Panc1 (cell line): ENCODE measurements around the genes GDI2 and IL2RA.

DNA sequence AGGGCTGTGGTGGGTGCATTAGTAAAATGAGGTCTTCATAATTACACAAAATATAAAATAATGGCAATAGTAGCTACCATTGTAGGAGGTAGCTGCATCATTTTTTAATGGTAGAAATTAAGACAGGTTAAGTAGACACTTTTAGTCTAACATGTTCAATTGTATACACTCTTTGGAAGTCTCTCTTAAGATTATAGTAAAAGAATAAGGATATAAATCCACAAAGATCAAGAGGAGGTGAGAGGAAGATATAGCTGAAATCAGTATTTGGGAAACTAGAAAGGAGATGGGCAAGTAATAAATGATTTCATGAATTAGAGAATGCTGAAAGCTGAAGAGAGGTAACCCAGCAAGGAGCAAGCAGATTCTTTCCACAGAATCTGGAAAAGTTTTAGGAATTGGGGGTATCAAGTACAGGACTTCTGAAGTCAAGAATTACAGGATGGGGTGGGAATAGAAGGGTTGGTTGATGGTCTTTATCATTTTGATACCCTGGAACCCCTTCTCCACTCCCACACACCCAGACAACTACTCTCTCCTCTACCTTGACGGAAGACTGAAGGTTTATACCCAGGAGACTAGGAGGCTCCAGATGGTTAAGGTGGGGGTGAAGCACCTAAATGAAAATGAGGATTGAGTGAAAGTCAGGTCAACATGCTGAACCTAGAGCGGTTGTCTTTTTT lies 11.0 kb downstream of the TASOR2 start:
- RRBS, 2 experiments: no CpG with 5 or more reads among the region's 2 CpGs

- RRBS, 2 experiments: no CpG with 5 or more reads among the region's 1 CpG
Observed at GRCh38 chr10:5735203-5735787, 50.7 kb downstream of the TASOR2 start.

GRCh38 chr10:5748830-5749508 lies 64.3 kb downstream of the GDI2 start:
- RRBS, 2 experiments: no CpG with 5 or more reads among the region's 17 CpGs

GRCh38 chr10:5812613-5813520 lies at the start of gene GDI2:
GDI2 (minus strand) TSS chr10:5813434.
- RRBS, 2 experiments: 2 to 4% methylated on average over 23 to 35 of the region's 87 CpGs

GRCh38 chr10:5813521-5813988 lies 321 bp upstream of the GDI2 start:
- RRBS, 2 experiments: 1 to 4% methylated on average over 46 of the region's 57 CpGs

- RRBS, 2 experiments: 98 to 99% methylated on average over 6 of the region's 21 CpGs
Observed at GRCh38 chr10:5937031-5937648, 40.2 kb downstream of the IL15RA start.

- RRBS, 2 experiments: no CpG with 5 or more reads among the region's 28 CpGs
Observed at GRCh38 chr10:5945286-5946457, 31.7 kb downstream of the IL15RA start.

DNA sequence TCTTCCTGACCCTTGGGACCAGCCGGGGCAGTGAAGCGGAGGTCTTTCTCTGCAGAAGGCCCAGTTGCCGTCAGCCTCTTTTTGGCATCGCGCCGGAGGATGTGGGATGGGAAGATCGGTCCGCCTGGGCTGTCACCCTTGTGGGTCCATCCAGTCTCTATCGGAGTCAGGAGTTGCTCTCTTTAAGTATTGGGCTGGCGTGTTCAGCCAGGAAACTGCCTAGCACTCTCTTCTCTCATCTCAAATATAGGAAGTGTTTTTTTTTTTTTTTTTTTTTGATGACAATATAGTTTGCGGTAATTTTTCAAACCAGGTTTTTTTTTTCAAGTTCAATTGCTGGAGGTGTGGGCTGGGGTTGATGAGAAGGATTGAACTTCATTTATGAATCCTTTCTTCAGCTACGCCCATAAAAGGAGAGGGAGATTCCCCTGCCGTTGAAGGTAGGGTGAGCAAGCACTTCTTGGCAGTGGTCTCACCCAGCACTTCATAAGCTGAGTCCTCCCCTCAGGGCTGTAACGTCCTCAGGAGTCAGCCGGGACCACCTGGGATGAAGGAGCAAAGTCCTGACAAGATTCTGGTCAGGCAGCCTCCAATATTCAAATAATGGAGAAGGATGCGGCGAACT lies at the start of gene IL2RA:
TSS of gene IL2RA (minus strand) at position 217 of the 625 bp plus-strand sequence.
- RRBS, 2 experiments: 95 to 96% methylated on average over 6 of the region's 17 CpGs

DNA sequence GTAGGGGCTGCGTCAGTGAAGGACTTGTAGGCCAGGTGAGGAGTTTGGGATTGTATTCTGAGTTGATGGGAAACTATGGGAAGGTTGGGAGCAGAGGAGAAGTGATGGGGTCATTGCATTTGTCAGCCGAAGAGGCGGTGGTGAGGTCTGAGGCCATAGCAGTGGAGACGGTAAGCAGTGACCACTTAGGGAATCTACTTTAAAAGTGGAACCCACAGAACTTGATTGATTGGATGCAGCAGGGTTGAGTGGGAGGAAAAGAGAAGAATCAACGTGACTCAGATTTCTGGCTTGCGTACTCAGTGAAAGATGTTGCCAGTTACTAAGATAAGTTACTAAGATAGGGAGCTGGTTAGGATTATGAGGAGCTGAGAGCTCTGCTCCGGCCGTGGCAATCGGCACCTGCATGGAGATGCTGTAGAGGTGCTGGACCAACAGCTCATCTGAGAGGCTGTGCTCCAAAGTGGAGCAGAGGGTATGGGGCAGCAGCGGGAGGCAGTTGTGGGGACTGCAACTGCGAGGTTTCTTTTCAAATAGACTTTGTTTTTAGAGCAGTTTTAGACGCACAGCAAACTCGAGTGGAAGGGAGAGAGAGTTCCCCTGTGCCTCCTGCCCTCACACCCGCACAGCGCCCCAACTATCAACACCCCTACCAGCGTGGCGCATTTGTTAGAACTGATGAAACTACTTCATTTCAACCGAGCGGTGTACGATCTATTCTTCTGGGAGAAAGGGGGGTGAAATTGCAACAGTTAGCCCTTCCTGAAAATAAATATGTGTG lies 12.8 kb upstream of the IL2RA start:
- RRBS, 2 experiments: no CpG with 5 or more reads among the region's 20 CpGs

GRCh38 chr10:6102186-6102663 lies 13.4 kb downstream of the RBM17 start:
- RRBS, 2 experiments: no CpG with 5 or more reads among the region's 8 CpGs

- RRBS, 2 experiments: no CpG with 5 or more reads among the region's 9 CpGs
Observed at GRCh38 chr10:6124768-6125335, 36.0 kb downstream of the RBM17 start.

DNA sequence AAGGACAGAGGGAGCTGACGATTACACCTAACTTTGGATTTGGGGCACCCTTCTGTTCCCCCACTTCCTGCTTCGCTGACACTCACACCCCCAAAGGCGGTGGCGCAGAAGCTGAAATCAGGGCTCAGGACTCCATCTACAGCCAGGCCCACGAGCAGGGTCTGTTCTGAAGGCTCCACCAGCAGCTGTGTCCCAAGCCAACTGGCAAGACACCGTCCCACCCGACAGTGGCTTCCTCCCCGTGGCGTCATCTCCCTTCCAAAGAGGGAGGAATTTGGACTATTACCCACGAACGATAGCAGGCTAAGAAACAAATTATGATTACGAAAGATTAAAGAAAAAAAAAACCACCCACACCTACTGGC lies 54.3 kb downstream of the RBM17 start:
- RRBS, 2 experiments: no CpG with 5 or more reads among the region's 12 CpGs

- RRBS, 2 experiments: 33 to 34% methylated on average over 7 to 11 of the region's 39 CpGs
Observed at GRCh38 chr10:6145636-6146565, 56.8 kb upstream of the PFKFB3 start.

DNA sequence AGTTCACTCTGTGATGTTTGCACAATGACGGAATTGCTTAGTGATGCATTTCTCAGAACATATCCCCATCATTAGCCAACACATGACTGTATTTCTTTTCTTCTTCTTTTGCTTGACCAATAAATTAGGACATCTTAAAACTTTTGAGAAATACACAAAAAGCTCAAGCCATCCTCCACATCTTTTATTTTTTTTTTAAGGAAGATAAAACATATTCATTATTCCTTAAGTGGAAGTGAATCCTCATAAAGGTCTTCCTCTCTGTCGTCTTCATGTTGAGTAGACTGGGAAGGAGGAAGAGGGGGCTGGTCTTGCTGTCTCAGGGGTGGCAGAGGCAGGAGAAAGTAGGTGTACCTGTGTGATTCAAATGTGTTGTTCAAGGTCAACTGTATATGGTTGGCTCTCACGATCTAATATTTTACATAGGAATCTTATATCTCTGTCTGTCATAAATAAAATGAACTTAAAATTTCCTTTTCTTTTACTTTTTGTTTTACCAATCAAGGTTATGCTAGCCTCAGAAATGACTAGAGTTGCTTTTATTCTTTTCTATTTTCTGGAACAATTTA lies 5.2 kb upstream of the PFKFB3 start:
- RRBS, 2 experiments: no CpG with 5 or more reads among the region's 3 CpGs

DNA sequence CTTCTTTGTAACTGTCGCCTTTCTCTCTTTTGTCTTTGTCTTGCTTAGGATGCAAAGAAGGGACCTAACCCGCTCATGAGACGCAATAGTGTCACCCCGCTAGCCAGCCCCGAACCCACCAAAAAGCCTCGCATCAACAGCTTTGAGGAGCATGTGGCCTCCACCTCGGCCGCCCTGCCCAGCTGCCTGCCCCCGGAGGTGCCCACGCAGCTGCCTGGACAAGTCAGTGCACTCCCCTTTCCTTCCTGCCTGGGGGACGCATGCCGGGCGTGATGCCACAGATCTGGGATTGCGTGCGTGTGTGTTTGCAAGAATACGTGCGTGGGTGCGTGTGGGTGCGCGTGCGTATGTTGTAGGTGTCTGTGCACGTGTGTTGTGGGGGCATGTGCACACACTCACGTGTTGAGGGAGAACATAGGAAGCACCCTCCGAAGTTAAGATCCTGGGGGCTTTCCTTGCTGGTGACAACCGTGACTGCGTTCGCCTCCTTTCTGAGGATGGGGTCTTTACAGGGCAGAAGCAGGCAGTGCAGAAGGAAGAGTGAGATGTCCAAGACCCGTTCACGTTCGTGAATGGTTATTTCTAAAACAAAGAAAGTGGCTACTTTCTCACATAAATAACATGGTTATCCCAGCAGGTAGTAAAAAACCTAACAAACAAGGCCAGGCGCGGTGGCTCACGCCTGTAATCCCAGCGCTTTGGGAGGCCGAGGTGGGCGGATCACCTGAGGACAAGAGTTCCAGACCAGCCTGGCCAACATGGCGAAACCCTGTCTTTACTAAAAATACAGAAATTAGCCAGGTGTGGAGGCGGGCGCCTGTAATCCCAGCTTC lies 23.6 kb downstream of the PFKFB3 start:
- RRBS, 2 experiments: 95 to 96% methylated on average over 4 of the region's 39 CpGs

GRCh38 chr10:6236597-6237147 lies 33.9 kb downstream of the PFKFB3 start:
- RRBS, 2 experiments: 93 to 94% methylated on average over 7 to 11 of the region's 24 CpGs

- RRBS, 2 experiments: no CpG with 5 or more reads among the region's 14 CpGs
Observed at GRCh38 chr10:6299126-6299795, 96.5 kb downstream of the PFKFB3 start.

DNA sequence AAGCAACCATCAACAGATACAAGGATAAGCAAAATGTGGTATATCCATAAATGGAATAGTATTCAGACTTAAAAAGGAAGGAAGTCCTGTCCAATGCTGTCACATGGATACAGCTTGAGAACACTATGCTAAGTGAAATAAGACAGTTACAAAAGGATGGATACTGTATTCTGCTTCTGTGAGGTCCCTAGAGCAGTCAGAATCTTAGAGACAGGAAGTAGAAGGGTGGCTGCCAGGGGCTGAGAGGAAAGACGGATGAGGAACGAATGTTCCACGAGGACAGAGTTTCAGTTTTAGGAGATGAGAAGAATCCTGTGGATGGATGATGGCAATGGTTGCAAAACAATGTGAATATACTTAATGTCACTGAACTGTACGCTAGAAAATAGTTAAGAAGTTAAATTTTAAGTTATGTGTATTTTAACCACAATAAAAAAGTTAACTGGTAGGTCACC lies 3.8 kb downstream of the PRKCQ start:
- RRBS, 2 experiments: no CpG with 5 or more reads among the region's 4 CpGs

- RRBS, 2 experiments: no CpG with 5 or more reads among the region's 4 CpGs
Observed at GRCh38 chr10:7488369-7488722, 77.5 kb upstream of the SFMBT2 start.